Uterus (tissue), 7 donors: ENCODE results near the gene COQ2.

DNA sequence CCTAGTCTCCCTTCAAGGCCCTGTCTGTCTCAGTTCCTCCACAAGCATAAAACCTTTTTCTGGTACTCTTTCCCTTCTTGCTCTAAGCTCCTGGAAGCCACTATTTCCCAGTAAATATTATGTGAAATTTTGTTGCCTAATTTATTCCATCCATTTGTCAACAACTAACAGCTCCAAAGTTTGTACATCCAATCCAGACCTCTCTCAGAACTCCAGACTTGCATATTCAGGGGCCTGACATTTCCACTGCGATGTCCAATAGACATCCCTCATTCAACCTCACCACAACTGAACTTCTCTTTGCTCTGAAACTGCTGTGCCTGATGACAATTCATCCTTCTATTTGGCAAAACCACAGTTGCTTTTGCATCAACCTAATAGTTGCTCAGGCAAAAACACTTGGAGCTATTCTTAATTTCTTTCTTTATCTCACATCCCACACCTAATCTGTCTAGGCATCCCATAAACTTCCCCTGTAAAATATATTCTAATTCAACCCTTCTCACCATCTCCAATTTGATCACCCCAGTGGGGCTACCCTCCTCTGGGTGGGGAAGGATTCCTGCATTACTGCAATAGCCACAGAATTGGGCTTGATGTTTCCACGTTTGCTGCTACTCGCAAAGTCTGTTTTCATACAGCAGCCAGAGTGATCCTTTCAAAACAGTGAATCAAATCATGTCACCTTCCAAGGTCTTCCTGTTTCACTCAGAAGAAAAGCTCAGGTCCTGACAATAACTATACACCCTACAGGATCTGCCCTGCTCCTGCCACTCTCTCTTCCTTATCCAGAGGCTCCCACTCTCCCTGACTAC lies 56.4 kb downstream of the ANTXR2 start:
- PRO-cap, 4 experiments: no peak in any of the 4 experiments
- RAMPAGE, long total RNA, 2 experiments: no peak in any of the 2 experiments
- RRBS: no CpG with 5 or more reads among the region's 3 CpGs

DNA sequence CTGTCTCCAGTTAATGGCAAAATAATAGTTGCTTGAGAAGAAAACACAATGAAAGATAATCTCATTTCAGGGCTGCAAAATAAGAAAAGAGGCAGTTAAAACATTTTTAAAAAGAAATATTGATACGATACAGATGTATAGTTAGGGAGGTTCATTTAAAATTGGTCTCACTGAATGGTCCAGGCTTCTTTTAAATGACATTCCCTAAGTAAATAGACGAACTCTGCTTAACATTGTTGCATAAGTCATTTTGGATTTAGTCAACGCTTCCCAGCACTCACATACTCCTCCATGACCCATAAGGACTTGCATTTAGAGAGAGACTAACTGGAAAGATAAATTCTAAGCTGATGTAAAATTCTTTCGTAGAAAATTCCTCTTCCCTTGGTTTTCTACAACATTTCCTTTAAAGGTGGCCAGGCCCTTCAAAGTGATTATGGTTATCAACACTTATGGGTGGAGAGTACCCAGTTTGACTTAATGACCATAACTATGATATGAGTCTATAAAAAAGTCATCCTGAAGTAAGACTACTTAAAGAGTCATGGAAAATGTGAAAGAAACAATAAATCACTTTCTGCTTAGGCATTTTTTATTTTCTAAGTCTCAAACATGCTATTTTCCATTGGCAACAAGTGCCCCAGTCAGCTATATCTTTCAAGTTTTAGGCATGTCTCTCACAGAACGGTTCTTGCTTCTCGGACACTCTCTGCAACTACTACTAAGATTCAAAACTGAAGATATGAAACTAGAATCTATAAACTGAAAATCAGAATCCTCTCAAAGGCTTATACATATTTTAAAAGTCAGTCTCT lies 3.4 kb downstream of the ANTXR2 start:
- PRO-cap, 4 experiments: peak in 4 of 4 experiments; most common plus-strand start position 680 of the sequence (in 4)
- RAMPAGE, long total RNA, 2 experiments: no peak in any of the 2 experiments
- RRBS: no CpG with 5 or more reads among the region's 6 CpGs

- PRO-cap, 4 experiments: no peak in any of the 4 experiments
- RAMPAGE, long total RNA, 2 experiments: no peak in any of the 2 experiments
- RRBS: no CpG with 5 or more reads among the region's 3 CpGs
Measured at GRCh38 chr4:80500525-80500973, 165.0 kb downstream of the CFAP299 start.

DNA sequence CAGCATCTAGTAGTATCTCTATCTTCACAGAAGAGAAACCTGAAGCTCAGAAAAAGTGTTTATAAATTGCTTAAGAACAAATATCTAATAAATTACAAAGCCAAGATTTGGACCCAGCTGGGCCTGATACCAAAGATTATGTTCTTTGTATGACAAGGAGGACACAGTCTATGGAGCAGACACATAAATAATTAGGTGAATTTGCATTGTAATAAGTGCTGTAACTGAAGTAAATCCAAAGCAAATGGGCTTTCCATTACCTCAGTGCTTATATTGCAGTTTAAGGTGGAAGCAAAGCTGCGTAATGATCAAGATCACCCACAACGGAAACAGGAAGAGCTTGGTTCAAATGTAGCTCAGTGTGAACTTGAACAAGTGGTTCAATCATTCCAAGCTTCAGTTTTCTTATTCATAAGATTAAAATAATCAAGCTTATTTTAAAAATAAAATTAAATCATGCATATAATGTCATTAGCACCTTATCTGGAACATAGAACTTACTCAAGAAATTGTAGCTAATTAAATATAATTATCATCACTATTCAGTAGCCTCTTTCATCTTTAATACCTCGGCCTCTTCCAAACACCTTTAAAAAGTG lies 19.1 kb upstream of the RASGEF1B start:
- PRO-cap, 4 experiments: no peak in any of the 4 experiments
- RAMPAGE, long total RNA, 2 experiments: no peak in any of the 2 experiments
- RRBS: no CpG with 5 or more reads among the region's 3 CpGs

DNA sequence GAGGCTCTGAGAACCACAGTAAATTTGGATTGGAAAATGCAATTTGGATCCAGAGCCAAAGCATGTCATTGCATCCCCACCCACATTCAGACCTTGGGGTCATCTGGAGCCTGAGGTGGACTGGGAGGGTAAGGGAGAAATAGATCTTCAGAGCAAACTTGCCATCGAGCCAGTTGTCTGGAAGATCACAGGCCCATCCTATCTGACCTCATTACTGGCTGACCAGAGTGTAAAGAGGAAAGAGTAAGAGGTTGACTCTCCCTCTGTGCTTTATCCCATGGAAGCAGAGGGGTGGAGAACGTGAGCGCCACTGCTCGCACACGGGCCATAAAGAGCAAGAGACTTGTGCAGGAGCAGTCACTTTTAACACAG lies 78.8 kb upstream of the RASGEF1B start:
- PRO-cap, 4 experiments: peak in 1 of 4 experiments; most common plus-strand start position 276 of the sequence (in 1)
- RAMPAGE, long total RNA, 2 experiments: no peak in any of the 2 experiments
- RRBS: no CpG with 5 or more reads among the region's 5 CpGs

- PRO-cap, 4 experiments: no peak in any of the 4 experiments
- RAMPAGE, long total RNA, 2 experiments: no peak in any of the 2 experiments
- RRBS: no CpG with 5 or more reads among the region's 2 CpGs
Measured at GRCh38 chr4:81625966-81626523, 154.3 kb upstream of the RASGEF1B start.

DNA sequence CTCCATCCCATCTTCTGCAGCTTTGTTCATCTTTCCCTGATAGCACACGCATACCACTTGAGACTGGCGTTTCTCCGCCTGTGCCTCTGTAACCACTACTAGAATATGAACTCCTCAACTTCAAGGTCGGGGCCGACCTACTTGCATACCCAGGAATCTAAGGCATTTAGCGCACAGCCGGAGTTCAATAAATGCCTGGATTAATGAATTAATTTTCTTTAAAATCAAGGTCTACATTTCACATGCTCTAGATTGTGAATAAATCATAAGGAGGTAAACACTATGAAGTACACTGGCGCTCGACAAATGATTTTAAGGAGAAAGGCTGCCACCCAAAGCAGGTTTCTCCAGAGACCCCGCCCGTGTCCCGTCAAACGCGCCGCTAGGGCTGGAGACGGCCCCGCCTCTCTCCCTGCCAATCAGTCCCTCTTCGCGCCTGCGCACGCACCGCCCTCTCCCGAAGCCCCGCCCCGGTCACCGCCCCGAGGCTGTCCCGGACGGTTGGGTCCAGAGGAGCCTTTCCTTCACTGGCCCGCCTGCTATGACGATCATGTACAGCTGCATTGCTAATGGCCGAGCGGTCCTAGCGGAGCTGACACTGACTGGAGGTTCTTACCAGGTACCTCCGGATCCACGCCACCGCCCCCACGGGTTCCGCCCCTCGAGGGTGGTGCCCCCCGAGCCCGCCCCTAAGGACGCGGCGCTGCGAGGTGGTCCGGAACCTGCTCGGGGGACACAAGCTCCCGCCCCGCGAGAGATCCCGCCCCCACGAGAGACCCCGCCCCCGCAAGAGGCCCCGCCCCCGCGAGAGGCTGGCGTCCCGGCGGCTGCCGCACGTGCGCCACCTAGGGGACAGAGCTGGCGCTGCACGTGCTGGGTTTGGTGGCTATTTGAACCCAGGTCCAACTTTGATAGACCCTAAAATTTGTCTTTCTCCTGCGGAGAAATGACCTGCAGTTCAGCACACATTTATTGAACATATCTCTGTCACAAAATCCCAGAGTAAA lies 89.0 kb downstream of the HNRNPD start:
- PRO-cap, 4 experiments: peak in 4 of 4 experiments; most common plus-strand start position 491 of the sequence (in 4); most common minus-strand start position 384 of the sequence (in 2)
- RAMPAGE, long total RNA, 2 experiments: no peak in any of the 2 experiments
- RRBS: 2% methylated on average over 19 of the region's 67 CpGs

- PRO-cap, 4 experiments: no peak in any of the 4 experiments
- RAMPAGE, long total RNA, 2 experiments: no peak in any of the 2 experiments
- RRBS: no CpG with 5 or more reads among the region's 6 CpGs
Measured at GRCh38 chr4:82342977-82343771, 30.6 kb downstream of the HNRNPD start.

DNA sequence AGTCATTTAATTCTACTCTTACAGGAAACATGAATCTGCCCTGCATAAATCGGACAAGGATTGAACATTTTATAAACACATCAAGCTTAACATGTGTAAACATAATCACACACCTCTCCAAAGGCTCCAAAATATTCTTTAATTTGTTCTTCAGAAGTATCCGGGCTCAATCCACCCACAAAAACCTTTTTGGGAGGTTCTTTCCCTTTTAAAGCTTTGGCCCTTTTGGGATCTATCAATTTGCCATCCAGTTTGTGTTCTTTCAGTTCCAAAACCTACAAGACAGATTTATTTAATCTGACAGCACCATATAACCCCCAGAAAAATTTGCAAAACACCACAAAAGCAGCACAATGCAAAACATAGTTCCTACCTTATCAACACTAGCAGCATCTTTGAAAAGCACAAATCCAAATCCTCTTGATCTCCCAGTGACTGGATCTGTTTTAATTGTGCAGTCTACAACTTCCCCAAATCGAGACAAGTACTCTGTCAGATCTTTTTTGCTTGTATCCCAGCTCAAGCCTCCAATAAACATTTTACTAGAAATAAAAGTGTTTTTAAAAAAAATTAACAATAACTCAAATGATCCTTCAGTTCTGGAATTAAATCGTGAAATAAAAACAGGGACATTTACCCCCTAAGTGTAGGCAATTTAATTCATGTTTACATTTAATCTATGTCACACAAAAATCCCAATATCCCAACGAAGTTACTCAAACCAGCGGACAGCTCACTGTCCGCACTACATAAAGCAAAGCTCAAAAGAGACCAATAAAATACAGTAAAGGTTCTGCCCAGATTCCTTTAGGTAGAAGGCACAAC lies 2.1 kb downstream of the HNRNPDL start:
- PRO-cap, 4 experiments: no peak in any of the 4 experiments
- RAMPAGE, long total RNA, 2 experiments: no peak in any of the 2 experiments
- RRBS: no CpG with 5 or more reads among the region's 7 CpGs

DNA sequence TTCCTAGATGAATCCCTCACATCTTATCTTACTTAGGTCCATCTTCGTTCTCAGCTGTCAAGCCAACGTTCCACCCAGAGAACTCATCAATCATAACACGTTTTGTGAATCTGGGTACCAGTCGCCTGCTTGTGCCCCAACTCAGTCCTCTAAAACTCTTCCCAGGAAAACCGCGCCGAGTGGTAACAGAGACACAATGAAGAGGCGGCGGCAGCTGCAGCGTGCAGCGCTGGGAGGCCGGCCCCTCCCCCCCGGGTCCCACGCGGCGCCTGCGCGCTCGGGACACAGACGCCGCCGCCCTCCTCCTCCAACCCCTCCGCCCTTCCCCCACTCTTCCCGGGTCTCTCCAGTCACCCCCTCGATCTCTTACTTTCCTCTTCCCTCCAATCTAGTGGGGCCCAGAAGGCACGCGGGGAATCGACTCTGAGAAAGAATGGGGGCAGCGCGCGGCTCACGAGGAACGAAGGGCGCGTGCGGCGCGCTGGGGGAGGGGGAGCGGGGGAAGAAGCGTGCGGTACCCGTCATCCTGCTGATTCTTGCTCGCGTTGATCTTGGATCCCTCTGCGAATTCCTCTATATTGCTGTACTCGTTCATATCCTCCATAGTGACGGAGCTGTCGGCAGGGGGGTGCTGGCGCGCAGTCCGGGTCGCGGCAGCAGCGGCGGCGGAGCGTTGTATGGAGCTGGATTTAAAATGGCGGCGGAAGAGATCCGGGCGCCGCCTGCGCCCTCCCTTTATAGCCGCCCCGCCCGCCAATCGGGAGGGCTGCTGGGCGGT lies 1.3 kb downstream of the HNRNPDL start:
- PRO-cap, 4 experiments: peak in 4 of 4 experiments; most common plus-strand start position 287 of the sequence (in 4); most common minus-strand start position 709 of the sequence (in 4)
- RAMPAGE, long total RNA, 2 experiments: start-site peak on the minus strand in 2 of 2 experiments, centred at positions 678 to 689 of the sequence, 41 to 842 reads per replicate
- RRBS: 1% methylated on average over 24 of the region's 68 CpGs

GRCh38 chr4:82469793-82470360 lies 39.5 kb downstream of the ENOPH1 start:
- PRO-cap, 4 experiments: no peak in any of the 4 experiments
- RAMPAGE, long total RNA, 2 experiments: no peak in any of the 2 experiments
- RRBS: no CpG with 5 or more reads among the region's 2 CpGs

- PRO-cap, 4 experiments: no peak in any of the 4 experiments
- RAMPAGE, long total RNA, 2 experiments: no peak in any of the 2 experiments
- RRBS: no CpG with 5 or more reads among the region's 8 CpGs
Measured at GRCh38 chr4:82730973-82731640, 67.5 kb downstream of the SCD5 start.

DNA sequence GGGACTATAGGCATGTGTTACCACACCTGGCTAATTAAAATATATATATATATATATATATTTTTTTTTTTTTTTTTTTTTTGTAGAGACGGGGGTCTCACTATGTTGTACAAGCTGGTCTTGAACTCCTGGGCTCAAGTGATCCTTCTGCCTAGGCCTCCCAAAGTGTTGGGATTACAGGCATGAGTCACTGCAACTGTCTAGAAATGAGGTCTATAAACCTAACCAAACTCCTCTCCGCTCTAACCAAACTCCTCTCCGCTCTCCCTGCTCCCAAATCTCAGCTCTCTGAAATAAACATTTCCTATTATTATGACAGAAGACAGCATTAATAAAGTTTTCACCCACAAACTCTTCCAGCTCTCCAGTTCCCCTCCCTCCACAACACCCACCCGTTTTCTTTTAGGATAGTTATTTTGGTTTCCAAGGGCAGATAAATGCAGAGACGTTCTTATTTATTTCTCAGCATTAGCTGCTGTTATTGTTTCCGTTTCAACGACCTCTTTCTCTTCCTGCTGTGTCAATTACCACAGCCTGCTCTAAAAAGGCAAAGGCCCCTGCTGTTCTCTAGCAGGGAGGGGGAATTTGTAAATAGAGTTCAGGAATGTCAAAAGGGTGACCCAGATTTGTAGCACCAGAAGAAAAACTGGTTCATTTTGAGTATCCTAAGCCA lies 13.2 kb upstream of the SCD5 start:
- PRO-cap, 4 experiments: peak in 2 of 4 experiments; most common minus-strand start position 282 of the sequence (in 2)
- RAMPAGE, long total RNA, 2 experiments: no peak in any of the 2 experiments
- RRBS: no CpG with 5 or more reads among the region's 7 CpGs

- PRO-cap, 4 experiments: no peak in any of the 4 experiments
- RAMPAGE, long total RNA, 2 experiments: no peak in any of the 2 experiments
- RRBS: no CpG with 5 or more reads among the region's 4 CpGs
Measured at GRCh38 chr4:83011054-83011294, 351 bp upstream of the LIN54 start.

GRCh38 chr4:83012594-83013555 lies 2.3 kb upstream of the LIN54 start:
- PRO-cap, 4 experiments: peak in 4 of 4 experiments; most common plus-strand start chr4:83013156 (in 2); most common minus-strand start chr4:83012889 (in 4)
- RAMPAGE, long total RNA, 2 experiments: no peak in any of the 2 experiments
- RRBS: 2% methylated on average over 37 of the region's 90 CpGs

GRCh38 chr4:83088705-83089070 lies 25.8 kb downstream of the PLAC8 start:
- PRO-cap, 4 experiments: no peak in any of the 4 experiments
- RAMPAGE, long total RNA, 2 experiments: no peak in any of the 2 experiments

DNA sequence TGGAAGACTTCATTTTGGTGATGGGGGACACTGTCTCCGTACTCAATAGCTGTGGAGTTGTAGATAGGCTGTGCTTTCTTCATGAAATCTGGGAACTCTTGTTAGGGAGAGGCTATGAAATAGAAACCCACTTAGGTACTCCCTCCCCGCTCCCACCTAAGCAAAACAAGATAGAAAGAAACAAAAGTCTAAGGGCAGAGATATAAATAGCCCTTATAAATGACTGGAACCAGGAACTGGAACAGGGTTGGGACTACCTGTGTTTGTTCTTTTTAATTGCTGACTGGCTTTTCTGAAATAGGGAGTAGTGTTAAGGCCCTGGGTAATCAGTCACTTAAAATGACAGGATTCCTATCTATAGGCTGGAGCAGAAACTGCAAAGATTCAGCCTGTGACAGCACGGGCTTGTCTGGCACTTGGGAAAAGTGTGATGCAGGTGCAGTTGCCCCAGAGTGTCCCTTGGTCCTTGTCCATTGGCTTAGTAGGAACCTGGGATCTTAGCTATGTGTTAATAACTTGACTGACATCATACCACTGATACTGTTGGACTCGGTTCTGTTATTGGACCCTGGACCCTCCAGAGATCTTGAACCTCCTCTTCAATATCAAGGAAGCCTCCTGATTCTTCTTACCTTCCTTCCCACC lies 14.7 kb upstream of the PLAC8 start:
- PRO-cap, 4 experiments: no peak in any of the 4 experiments
- RAMPAGE, long total RNA, 2 experiments: no peak in any of the 2 experiments
- RRBS: no CpG with 5 or more reads among the region's 4 CpGs

GRCh38 chr4:83284050-83284966 lies at the start of gene COQ2:
Gene COQ2 (minus strand): TSS chr4:83284798.
- PRO-cap, 4 experiments: peak in 4 of 4 experiments; most common plus-strand start chr4:83284541 (in 3); most common minus-strand start chr4:83284795 (in 4)
- RAMPAGE, long total RNA, 2 experiments: no peak in any of the 2 experiments
- RRBS: 2% methylated on average over 19 of the region's 78 CpGs

GRCh38 chr4:83356977-83357622 lies 22.5 kb upstream of the HPSE start:
- PRO-cap, 4 experiments: no peak in any of the 4 experiments
- RAMPAGE, long total RNA, 2 experiments: no peak in any of the 2 experiments
- RRBS: no CpG with 5 or more reads among the region's 4 CpGs

DNA sequence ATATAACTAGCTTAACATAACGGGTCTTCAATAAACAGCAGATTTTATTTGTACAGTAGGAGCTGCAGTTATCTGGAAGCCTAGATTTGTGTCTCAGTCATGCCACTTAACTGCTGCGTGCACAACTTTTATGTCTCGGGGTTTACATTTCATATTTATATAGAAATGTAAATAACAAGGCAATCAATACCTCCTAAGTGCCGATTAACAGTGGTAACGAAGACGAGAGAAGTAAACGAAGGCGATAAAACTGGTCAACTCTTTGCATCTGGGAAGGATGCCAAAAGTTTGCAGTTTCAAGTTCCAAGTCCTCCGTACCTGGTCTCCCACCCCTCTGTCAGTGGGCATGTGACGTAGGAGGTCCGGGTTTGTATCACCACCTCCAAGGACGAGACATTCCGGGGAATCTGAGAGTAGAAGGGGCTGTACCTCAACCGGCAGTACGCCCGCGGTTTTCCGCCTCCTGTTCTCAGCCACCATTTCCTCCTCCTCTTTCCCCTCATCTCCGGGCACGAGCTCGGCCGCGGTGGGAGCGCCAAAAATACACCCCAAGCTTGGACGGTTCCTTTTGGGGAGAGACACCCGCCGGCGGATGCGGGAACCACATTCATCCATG lies 436 bp downstream of the HELQ start:
- PRO-cap, 4 experiments: peak in 4 of 4 experiments; most common plus-strand start position 396 of the sequence (in 4); most common minus-strand start position 336 of the sequence (in 3)
- RAMPAGE, long total RNA, 2 experiments: no peak in any of the 2 experiments
- RRBS: under 1% methylated on average over 18 of the region's 29 CpGs